ENCODE measurements around the gene DYNLL1.

DNA sequence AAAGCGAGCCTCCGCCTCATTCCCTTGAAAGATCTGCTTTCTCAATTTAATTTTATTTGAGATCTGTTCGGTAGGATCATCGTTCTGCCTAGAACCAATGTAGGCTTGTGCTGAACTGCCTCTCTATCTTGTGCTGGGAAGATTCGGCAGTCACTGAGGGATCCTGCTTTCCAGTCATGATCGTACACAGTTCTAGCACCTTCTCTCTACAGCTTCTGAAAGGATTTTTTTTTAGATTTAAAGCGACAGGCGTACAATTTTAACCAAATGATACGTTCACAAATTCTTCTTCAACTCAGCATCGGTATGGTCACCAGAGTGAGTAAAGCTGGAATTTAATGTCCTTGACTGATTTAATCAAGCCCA lies 54.4 kb downstream of the PEBP1 start:
- PRO-cap = no peak

DNA sequence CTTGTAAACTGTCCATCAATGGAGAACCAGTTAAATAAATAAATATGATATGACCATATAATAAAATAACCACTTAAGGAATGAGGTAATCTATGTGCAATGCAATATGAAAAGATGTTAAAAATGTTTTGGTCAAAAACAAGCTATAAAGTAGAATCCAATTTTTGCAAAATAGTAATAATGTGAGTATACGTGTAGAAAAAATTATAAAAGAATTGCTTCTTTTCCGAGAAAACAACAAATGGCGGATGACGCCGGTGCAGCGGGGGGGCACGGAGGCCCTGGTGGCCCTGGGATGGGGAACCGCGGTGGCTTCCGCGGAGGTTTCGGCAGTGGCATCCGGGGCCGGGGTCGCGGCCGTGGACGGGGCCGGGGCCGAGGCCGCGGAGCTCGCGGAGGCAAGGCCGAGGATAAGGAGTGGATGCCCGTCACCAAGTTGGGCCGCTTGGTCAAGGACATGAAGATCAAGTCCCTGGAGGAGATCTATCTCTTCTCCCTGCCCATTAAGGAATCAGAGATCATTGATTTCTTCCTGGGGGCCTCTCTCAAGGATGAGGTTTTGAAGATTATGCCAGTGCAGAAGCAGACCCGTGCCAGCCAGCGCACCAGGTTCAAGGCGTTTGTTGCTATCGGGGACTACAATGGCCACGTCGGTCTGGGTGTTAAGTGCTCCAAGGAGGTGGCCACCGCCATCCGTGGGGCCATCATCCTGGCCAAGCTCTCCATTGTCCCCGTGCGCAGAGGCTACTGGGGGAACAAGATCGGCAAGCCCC lies 110.1 kb downstream of the PEBP1 start:
- PRO-cap = no peak

GRCh38 chr12:118631831-118632030 lies 255.4 kb downstream of the SUDS3 start:
- PRO-cap = no peak

GRCh38 chr12:120006137-120006658 lies 17.2 kb downstream of the BICDL1 start:
- PRO-cap = no peak

GRCh38 chr12:120211132-120212150 lies 10.5 kb upstream of the RPLP0 start:
- PRO-cap = no peak

- PRO-cap = no peak
Observed at GRCh38 chr12:120212151-120212399, 11.2 kb upstream of the RPLP0 start.

GRCh38 chr12:120251926-120252467 lies 13.5 kb downstream of the PXN start:
- PRO-cap = no peak

DNA sequence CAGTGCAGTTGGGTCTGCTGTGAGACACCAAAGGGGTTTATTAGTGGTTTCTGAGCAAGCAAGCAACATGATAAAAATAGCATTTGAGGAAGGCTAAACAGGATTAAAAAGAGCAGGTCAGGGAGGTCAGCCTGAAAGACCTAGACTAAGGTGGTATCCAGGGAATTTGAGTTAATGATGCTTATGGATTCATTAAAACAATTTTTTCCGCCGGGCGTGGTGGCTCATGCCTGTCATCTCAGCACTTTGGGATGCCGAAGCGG lies 6.5 kb downstream of the SIRT4 start:
- PRO-cap = no peak

GRCh38 chr12:120369423-120370539 lies 817 bp upstream of the MSI1 start:
- PRO-cap = no peak

DNA sequence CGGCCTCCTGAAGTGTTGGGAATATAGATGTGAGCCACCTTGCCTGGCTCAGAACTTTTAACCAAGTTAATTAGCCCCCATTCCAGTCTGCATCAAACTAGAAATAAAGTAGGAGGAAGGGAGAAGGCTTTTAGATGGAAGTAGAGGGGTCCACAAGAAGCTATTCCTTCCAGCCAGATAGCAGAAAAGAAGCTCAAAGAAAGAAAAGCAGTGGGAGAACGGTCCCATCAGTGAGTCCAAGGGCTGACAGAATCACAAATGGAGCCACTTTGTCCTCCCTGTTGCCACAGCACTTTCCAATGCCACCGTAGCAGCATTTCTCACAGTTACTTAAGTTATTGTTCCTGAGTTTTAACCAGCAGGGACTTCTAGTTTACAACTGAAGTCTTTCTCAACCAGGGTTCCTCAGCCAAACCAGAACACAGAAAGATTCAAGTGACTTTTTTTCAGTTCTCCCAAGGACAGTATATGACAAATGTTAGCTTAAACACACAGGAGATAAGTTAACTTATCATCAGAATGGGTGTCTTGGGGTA lies 6.8 kb downstream of the GATC start:
- PRO-cap = no peak

GRCh38 chr12:120454865-120455628 lies 8.8 kb downstream of the GATC start:
- PRO-cap = no peak

DNA sequence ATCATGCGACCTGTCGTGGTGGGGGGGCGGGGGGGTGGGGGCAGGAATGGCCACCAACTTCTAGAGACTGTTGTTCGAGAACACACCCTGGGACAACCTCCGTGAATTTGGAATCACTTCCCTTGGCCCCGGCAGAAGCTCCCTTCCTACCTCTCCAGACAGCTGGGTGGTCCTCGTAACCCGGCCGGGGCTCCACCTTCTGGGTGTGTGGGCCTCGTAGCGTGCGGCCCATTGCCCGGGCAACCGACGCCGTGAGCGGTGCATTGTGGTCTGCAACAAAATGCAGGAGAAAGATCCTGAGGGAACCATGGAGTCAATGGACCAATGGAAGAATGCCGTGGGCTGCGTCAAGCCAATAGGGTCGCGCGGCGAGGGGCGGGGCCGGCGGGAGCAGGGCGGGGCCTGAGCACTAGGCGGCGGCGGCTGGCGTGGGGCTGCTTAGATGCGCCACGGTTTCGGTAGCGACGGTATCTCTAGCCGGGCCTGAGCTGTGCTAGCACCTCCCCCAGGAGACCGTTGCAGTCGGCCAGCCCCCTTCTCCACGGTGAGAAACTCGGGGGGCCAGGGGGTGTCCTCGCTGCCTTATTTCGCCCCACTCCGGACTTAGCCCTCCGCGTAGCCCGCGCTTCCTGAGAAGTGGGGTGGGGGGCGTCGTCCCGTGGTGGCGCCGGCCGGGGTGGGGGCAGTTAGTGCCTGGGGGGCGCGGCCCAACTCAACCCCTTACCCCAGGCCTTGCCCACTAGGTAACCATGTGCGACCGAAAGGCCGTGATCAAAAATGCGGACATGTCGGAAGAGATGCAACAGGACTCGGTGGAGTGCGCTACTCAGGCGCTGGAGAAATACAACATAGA lies at the start of gene DYNLL1:
Gene DYNLL1 (plus strand): TSS at position 441 of the 853 bp plus-strand sequence.
- PRO-cap = bidirectional peak, plus-strand start at position 441 of the sequence, minus-strand start at position 253 of the sequence

- PRO-cap = no peak
Observed at GRCh38 chr12:120563211-120563745, 17.9 kb downstream of the POP5 start.

DNA sequence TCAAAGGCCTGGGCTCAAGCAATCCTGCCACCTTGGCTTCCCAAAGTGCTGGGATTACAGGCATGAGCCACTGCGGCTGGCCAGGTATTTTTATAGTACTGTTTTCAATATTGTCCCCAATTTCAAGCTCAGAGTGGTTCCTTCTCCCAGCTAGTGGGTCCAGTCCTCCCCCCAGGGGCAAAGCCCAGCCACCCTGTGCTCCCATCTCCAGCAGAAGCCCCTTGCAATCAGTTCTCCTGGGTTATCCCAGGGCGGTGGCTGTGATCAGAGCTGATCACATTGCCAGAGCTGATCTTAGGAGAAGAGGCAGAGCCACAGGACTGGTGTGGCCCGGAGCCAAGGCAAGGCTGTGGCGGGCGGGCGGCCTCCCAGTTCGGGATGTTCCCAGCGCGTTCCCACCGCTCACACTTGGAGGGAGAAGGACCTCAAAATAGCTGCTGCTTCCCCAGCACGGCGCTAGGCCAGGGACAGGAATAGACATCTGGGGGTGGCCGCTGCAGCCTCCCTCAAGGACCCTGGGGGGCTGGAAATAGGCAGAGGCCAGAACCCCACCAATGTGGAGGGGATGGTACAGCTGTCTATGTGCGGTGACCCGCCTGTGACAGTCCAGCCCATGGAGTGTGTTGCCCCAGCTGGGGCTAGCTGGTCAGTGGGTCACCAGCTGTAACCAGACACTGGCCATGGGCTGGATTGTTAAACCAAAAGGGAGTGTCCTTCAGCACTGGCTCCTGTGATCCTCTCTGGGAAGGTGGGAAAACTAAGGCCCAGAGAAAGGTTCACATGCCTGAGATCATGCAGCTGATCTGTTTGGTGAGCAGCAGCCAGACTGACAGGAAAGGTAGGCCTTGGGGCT lies 7.8 kb upstream of the POP5 start:
- PRO-cap = no peak

GRCh38 chr12:120648853-120649745 lies 8.7 kb downstream of the CABP1 start:
- PRO-cap = unidirectional peak, plus-strand start at chr12:120649483

DNA sequence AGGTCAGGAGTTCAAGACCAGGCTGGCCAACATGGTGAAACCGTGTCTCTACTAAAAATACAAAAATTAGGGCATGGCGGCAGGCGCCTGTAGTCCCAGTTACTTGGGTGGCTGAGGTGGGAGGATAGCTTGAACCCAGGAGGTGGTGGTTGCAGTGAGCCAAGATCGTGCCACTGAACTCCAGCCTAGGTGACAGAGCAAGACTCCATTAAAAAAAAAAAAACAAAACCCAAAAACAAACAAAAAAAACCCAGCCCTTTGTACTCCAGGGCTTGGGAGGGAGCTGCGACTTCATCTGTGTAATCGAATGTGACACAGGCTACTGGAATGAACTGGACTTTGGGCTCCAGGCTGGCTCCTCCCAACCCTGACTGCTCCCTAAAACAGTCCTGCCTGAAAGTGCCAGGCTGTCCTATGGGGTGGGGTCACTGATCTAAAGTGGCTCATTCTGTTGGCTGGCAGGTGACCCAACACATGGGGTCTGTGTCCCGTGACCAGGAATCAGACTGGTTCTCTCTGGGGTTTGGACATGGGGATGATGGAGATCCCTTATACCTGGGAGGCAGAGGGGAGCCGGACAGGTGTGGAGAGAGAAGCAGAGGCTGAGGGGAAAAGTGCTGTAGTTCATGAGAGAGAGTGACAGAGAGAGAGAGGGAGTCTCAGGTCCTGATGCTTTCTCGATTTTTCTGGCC lies 9.4 kb upstream of the C12orf43 start:
- PRO-cap = bidirectional peak, plus-strand start at position 386 of the sequence, minus-strand start at position 305 of the sequence

GRCh38 chr12:121144361-121144957 lies 11.8 kb downstream of the P2RX7 start:
- PRO-cap = no peak

DNA sequence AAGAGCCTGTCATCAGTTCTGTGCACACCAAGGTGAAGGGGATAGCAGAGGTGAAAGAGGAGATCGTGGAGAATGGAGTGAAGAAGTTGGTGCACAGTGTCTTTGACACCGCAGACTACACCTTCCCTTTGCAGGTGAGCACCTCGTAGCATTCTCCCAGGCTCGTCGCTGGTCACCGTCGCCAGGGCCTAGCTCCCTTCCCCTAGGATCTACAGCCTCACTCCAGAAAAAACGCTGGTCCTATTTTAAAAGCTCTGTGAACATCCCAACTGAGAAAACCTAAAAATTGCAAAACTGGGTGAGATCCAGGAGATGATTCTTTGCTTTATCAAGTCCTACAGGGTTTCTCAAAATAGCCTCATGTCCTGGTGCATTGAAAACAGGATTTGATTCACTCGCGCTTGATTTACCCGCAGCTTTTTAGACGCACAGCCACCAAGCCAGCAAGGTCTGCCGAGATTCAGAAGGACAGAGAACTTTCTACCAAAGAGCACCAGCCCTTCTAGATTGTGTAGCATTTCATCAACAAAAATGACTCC lies 22.2 kb downstream of the P2RX7 start:
- PRO-cap = no peak

- PRO-cap = no peak
Observed at GRCh38 chr12:121196841-121197444, 13.0 kb upstream of the P2RX4 start.

DNA sequence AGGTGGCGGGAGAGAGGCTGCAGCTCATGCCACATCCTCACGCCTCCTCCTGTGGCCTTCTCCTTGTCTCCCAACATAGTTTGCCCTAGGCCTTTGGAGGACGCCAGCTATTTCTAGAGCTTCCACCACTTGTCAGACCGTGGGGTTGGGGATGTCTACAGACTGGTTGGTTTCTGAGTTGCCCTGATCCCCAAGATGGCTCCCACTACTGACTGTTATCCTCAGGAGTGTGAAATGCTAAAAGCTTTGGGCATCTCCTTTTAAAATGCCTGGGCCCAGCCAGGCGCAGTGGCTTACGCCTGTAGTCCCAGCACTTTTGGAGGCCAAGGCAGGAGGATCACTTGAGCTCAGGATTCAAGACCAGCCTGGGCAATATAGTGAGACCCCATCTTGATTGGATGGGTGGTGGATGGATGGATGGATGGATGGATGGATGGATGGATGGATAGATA lies 9.3 kb downstream of the P2RX4 start:
- PRO-cap = no peak